Measurements from ENCODE around the genes MAPK9 and BTNL3.

GRCh38 chr5:179827511-179828452 lies 7.1 kb downstream of the SQSTM1 start:
- PRO-cap = no peak

DNA sequence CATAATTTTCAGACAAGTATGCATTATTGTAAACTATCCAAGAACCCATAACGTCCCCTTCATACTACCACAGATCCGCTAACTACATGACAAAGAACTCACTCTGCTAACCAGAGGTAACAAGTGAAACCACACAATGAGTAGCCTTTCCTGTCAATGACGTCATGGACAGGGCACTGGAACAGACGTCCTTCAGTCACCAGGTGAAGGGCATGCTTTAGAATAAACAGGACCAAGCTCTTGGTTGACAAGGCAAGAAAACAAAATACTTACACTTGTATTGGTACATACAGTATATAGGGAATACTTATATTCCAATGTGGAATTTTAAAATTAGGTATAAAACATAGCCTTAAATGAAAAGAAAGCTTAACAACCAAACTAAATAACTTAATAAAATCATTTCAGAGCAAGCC lies 45.2 kb downstream of the RNF130 start:
- PRO-cap = no peak

DNA sequence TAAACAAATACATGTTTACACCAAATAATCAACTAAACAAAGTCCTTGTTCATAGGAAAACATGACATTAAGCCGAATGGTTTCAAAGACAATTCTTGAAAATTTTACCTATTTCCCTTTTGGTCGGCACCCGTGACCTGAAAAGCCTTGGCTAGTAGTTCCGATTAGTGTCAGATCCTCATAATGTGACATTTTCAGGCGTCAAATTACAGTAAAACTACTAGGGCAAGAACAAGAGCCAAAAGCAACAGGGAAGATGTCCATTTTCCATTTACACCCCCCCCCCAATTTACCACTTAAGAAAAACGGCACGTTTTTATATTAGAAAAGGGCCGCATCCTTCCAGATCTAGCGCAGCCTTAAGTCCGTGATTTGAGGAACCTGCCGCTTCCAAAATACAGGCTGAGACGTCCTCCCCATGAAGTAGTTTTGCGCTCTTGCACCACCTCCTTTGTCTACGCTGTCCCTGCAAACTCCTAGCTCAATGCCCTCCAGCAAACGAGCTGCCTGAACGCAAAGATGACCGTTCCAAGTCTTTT lies 784 bp downstream of the RNF130 start:
- PRO-cap = no peak

DNA sequence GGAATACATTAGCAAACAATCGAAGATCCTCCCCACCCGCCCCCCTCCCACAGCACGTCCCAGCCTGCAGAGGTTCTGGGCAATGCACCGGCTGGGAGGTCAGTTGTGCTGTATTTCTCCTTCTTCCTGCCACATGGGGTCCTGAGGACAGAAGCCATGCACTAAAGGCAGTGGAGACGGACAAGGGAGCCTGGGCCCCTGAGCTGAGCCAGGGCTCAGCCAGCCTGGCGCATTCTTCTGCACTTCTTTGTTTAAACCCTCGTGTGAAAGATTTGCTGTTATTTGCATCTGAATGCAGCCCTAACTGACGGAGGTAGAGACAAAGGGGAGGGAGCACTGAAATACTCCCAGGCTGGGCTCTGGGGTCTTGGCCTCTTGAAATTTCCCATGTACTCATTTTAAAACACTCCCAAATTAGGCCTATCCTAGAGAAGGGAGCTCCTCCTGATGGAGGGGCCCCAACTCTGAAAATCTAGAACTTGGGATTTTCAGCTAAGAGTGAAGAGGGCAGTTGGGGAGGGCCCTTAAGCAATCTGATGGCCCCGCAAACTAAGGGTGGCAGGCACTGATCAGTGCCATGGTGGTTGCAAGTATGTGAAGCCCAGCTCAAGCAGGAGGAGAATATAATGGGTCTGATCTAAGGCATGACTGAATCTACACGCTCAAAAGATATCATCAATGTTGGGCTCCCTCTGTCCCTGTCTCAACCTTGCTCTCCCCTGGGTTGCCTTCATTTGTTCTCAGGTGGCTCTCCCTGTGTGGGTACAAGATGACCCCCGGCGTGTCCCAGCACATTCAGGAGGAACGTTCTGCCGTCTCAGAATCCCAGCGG lies 11.7 kb upstream of the RNF130 start:
- PRO-cap = no peak

DNA sequence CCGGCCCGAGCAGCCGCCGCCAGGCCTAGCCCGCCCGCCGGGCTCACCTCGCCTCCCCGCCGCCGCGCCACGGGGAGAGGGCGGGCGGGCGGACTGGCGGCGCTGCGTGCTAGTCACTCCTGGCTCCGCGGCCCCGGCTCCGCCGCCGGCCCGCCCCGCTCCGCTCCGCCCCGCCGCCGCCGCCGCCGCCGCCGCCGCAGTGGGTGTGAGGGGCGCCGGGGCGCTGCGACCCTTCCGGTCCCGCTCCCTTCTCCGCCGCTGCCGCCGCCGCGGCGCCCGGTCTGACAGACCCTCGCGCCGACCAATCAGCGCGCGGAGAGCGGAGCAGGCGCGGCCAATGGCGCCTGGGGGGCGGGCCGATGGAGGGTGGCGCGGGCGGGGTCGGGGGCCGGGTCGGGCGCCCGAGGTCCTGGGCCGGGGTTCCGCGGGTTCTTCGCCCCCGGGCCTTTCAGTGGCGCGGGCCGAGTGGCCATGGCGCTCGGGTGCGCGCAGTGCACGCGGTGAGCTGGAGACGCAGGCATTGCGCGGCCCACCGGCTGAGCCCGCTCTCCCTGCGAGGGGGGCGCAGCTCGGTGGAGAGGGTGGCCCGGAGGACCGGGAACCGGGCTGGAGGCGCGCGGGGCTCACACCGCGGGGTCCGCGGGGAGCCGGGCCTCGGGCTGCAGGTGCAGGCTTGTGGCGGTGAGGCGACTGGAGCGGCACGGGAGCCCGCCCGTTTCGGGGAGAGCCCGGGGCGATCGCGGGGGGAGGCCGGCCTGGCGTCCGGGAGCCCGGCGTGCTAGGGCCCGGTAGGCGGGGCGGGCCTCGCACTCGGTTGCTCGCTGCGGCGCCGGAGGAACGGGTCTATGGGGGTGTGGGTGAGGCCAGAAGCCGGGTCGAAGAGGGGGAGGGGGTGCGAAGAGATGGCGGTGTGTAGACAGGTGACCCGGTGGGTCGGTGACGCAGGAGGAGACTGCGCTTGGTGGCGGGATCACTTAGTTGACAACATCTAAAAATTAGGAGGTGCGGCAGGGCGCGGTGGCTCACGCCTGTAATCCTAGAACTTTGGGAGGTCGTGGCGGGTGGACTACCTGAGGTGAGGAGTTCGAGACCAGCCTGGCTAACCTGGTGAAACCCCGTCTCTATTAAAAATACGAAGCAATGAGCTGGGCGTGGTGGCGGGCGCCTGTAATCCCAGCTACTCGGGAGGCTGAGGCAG lies at the start of gene MAPK9:
MAPK9 (minus strand) TSS at position 283 of the 1,198 bp plus-strand sequence.
- PRO-cap = bidirectional peak, plus-strand start at position 364 of the sequence, minus-strand start at position 260 of the sequence

DNA sequence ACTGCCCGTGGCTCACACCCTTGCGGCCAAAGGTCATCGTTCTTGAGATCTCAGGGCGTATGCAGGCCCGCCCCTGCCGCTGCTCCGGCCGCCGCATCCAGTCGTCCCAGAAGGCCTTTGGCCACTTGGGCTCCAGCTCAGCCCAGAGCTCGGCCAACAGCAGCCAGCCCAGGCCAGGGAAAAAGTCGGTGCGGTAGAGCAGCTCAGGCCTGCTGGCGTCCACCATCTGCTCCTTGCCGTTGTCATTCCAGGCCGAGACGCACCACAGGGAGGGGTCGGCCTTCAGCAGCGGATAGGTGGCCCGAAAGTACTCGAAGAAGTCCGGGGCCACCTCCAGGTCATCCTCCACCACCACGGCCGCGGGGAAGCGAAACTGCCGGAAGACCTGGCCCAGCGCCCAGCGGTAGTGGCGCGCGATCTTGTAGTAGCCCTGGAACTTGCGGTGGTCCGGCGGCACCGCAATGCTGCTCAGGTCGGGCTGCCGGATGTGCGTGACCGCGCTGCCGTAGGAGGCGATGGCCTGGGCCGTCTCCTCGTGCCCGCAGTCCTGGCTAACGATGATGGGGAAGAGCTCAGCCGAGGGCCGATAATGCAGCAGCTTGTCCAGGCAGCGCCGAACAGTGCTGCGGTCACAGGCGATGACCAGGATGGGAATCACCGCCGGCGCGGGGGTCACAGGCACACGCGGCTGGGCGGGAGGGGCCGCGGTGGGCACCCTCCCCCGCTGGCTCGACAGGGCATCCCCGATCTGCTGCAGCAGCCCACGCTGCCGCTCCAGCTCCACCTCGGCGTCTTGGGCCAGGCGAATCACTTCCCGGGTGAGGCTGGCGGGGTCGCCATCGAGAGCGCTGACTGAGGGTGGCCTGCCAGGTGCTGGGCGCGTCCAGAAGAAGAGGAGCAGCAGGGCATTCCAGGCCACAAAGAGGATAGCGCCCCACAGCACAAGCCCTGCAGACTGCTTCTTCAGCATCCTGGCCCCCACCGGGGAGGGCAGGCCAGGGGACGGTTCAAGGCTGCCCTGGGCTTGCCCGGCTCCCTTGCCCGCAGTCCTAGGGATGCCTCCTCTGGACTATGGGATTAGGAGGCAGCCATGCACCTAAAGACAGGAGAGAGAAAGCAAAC lies 10.2 kb downstream of the MGAT1 start:
- PRO-cap = no peak

- PRO-cap = bidirectional peak, plus-strand start at chr5:180810552, minus-strand start at chr5:180810456
Measured at GRCh38 chr5:180810354-180811341, 8.0 kb upstream of the MGAT1 start.

- PRO-cap = no peak
Measured at GRCh38 chr5:180820317-180820682, 17.7 kb upstream of the MGAT1 start.

GRCh38 chr5:180826004-180826493 lies 23.4 kb upstream of the MGAT1 start:
- PRO-cap = no peak

DNA sequence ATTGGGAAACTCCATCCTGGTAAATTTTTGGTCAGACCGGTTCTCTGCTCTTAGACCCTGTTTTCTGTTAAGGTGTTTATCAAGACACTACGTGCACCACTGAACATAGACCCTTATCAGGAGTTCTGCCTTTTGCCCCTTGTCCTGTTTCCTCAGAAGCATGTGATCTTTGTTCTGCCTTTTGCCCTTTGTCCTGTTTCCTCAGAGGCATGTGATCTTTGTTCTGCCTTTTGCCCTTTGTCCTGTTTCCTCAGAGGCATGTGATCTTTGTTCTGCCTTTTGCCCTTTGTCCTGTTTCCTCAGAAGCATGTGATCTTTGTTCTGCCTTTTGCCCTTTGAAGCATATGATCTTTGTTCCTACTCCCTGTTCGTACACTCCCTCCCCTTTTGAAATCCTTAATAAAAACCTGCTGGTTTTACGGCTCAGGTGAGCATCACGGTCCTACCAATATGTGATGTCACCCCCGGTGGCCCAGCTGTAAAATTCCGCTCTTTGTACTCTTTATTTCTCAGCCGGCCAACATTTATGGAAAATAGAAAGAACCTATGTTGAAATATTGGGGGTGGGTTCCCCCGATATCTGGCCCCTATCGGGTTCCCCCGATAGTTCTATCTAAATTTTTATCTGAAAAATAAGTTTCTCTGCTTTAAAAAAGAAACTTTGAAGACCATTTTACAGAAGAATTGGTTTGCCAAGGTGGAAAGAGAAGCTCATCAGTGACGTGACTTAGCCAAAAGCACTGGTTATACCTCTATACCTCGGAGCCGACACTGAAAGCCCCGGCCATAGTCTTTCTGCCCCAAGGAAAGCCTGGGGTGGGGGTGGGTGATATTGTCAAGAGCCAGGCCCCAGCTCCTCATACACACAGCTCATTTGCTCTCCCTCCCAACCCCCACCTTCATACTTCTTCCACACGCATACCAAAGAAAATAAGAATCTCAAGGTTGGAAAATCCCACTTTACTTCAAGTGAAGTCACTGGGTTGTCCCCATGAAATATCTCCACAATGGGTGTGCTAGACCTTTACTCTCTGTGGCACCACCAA lies 26.7 kb upstream of the MGAT1 start:
- PRO-cap = no peak

GRCh38 chr5:180848807-180850046 lies 11.8 kb downstream of the ZFP62 start:
- PRO-cap = no peak

GRCh38 chr5:180988622-180989158 lies at the start of gene BTNL3:
TSS of gene BTNL3 (plus strand) at chr5:180988846.
- PRO-cap = no peak

DNA sequence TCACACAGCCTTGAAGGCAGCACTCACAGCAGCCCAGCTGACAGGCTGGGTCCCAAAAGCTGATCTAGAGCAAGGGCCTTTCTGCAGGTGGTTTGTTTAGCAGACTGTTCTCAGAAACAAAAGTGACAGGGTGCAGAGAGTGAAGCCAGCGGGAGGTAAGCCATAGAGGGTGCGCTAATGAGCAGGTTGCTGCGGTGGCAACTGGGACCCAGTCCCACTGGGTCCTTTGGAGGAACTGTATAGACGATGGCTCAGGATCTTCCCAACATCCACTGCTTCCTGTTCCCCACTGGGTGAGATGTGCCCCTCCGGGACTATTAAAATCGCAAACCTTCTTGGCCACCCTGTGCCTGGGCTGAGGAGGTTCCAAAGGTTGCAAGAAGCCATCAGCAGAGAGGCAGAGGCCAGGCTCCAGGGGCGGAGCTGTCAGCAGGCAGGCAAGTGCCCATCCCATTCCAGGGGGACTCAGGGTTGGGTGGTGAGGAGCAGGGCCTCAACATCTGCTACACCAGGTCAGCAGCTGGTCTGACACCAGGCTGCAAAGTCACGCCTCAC lies 2.1 kb downstream of the BTNL3 start:
- PRO-cap = no peak

- PRO-cap = no peak
Measured at GRCh38 chr5:181053641-181054404, 13.8 kb downstream of the BTNL9 start.

GRCh38 chr5:181066278-181066559 lies 26.2 kb downstream of the BTNL9 start:
- PRO-cap = no peak

DNA sequence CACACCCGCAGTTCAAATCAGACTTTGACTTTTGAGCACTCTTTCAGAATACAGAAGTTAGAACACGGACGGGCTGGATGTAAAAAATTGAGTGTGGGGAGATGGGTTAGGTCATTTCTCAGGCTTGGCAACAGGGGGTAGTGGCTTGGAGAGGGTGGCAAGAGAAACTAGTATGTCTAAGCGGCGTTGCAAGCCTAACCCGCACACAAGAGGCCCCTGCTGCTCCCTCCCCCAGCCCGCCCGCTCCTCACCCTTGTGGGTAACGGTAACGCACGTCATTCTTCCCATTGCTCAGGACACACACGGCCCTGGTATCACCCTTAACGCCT lies 45.1 kb downstream of the BTNL9 start:
- PRO-cap = no peak

DNA sequence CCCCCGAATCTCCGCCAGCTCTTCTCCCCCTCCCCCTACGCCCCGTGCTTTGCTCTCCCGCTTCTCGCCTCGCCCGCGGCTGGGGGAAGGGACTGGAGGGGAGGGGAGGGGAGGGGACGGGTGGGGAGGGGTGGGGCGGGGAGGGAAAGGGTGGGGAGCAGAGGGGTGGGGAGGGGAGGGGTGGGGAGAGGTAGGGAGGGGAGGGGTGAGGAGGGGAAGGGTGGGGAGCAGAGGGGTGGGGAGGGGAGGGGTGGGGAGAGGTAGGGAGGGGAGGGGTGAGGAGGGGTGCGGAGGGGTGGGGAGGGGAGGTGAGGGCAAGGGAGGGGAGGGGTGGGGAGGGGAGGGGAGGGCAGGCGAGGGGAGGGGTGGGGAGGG lies 32.8 kb downstream of the OR2V1 start:
- PRO-cap = no peak

DNA sequence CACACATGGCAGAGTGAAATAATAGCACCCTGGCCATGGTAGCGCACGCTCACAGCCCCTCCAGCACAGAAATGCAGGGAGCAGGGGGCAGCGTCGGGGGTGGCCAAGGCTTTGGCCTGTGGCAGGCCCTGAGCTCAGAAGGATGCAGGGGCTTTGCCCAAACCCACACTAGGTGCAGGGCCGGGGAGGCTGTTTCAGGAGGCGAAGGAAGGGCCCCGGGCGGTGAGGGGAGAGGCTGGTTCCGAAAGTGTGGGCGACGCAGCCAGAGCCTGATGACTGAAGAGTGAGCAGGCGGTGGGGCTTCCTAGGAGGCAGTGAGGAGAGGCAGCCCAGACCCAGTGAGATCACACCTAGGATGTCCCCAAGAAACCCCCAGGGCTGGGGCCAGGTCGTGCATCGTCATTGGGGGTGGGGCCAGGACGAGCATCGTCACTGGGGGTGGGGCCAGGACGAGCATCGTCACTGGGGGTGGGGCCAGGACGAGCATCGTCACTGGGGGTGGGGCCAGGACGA lies 13.0 kb downstream of the OR2V2 start:
- PRO-cap = no peak

- PRO-cap = no peak
Measured at GRCh38 chr5:181203037-181203793, 1.8 kb downstream of the TRIM7 start.

Measured in osteocyte (in vitro differentiated cells).